ENCODE measurements around a stretch of chr6.

DNA sequence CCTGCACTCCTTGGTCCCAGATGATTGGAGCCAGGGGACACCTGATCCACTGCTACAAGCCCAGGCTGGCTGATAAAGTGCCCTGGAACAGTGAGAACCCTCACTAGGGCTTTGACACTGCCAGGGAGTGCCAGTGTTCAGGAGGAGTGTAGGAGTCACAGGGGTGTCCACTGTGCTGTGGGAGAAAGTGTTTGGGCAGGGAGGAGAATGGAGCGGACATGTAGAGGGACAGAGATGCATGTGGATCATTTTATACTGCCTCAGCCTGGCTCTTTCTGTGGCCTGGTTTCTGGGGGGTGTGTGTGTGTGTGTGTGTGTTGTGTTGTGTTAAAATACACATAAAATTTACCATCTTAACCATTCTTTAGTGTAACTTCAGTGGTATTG is 30.3 kb downstream of the GABRR1 start:
- PRO-cap = no peak

- PRO-cap = no peak
Observed at GRCh38 chr6:89298154-89298399, 17.0 kb downstream of the GABRR2 start.

DNA sequence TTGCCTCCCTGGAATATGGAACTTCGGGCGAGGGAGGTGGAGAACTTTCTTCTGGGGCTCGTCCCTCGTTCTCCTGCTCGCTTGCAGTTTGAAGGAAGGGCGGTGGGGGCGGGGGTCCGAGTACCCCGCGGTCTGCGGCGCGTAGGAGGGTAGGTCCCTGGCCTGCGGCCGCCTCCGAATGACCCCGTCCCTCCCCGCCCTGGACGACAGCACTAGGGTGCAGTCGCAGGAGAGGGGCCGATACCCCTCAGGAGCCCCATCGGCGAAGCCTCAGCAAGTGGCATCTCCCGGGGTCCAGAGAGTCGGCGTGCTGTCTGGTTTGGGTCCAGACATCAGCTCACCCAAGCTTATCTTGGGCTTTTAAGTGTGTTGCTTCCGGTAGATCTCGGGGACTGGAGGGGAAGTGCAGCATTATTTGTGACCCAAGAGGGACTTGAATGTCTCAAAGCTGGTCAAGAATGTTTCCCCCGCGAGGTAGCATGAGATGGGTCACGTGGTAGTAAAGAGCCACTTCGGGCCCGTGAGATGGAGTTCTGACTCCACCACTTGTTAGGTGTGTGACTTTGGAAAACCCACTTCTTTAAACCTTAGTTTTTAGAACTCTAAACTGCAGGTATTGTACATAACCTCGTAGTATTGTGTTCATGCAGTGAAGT is 785 bp downstream of the ANKRD6 start:
- PRO-cap = no peak

DNA sequence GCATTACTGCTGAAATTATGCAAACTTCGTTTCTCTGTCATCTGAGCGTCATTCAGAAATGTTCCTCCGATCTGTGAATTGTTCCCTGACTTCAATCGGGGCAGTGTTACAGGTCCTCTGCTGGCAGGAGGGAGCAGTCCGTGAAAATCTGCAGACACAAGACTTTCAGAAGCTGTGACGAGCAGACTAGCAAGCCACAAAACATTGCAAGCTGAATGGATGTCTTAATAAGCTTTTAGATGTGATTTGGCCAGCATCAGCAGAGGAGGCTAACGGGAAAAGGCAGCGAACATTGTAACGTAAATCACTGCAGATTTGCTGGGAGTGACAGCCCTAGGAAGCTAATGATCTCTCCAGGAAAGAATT is 76.1 kb downstream of the LYRM2 start:
- PRO-cap = no peak

- PRO-cap = no peak
Observed at GRCh38 chr6:89566695-89567487, 71.7 kb downstream of the LYRM2 start.

DNA sequence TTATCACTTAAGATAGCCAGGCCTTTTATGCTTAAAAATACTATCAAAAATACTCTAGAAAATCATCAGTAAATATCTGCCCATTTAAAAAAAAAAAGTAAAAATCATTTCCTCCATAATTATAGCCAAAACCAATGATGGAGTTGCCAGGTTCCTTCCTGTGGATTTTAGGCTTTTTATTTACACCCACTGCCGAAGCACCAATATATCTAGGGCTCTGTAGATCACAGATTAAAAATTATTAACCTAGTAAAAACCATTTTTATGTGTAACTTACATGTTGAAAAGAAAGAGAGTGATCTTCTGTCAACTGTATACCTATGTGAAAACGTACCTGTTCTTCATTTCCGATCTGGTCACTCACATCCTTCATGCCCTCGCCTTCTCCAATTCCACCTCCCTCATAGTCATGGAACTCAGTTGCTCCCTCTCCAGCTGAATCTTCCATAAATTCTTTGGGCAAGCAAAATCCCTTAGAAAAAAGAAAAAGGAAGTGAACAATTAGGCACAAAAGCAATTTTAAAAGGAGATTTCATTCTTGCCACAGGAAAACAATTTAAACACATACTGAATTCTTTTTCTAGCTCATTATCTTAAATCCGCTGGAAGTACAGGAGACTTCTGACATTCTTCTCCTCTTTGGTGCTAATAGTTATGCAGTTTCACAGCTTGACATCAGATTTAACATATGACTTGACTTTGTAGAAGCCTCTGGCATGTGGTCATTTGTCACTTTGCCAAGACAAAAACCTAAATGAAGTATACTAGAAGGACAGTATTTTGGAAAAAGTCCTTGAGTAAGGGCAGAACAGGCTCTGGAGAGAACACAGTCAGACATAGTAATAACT is 29.4 kb upstream of the LYRM2 start:
- PRO-cap = no peak

- PRO-cap = no peak
Observed at GRCh38 chr6:89680479-89680983, 42.0 kb upstream of the LYRM2 start.

DNA sequence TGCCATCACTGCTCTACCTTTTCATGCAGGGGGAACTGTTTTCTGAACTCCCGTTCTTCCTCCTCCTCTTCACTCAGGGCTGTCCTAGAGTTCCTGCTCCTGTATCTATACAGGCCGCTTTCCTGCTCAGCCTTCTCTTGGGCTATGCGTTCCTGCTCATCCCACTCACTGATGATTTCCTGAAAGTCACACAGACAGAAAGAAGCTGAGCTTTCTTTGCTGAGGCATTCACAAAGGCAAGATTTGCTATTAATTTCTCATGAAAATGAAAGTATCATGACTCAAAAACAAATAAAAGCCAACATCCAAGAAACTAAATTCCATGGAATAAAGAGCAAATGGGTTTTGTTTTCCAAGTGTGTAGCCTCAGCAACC is 52.1 kb upstream of the LYRM2 start:
- PRO-cap = no peak

- PRO-cap = no peak
Observed at GRCh38 chr6:89807676-89808563, 11.7 kb downstream of the MDN1 start.

DNA sequence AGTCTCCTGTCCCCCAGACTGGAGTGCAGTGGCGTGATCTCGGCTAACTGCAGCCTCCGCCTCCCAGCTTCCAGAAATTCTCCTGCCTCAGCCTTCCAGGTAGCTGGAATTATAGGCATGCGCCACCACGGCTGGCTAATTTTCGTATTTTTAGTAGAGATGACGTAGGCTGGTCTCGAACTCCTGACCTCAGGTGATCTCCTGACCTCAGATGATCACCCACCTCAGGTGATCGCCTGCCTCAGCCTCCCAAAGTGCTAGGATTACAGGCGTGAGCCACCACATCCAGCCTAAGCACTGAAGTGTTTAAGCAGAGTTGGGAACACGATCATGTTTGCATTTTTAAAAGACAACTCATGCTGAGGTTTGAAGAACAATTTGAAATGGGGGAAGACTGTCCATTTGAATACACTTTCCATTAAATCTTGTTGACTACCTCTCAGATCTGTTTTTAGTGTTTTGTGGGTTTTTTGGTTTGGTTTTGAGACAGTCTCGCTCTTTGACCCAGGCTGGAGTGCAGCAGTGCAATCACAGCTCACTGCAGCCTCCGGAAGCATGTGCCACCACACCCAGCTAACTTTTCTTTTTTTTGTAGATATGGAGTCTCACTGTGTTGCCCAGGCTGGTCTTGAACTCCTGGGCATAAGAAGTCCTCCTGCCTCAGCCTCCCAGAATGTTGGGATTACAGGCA is 15.4 kb upstream of the MDN1 start:
- PRO-cap = no peak

DNA sequence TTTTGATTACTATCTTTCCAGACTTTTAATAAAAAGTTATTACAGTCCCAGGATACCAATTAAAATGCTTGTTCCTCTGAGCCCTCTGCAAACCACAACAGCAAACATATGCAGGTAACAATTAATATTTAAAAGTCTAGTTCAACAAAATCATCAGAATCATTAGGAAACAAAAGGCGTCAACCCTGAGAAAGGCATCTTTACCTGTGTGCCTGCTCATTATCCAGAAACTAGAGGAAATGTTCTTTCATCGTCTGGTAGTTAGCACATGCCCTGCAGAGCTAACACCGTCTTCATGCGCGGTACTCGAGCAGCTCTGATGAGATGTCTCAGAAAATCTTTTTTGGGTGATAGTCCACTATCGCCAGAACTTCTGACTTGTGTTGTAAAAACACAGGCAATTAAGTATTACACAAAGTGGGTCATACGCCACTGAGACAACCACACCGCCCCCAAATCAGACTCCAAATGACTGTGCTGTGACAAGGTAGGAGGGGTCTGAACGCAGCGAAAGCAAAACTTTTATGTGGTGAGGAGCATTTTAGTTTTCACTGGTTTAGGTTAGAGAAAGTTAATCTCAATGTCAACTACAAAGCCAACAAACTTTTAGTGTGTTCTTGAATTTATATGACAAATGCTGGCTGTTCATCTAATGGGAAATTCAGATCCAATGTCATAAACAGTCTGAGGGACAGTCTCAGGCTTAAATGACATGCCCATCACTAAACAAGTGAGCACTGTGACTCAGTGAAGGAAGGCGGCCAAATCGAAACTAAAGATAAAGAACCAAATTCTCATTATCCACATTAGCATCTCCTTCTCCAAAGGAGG is 186.5 kb downstream of the GJA10 start:
- PRO-cap = no peak

- PRO-cap = no peak
Observed at GRCh38 chr6:90139042-90139652, 157.5 kb downstream of the BACH2 start.

- PRO-cap = unidirectional peak, minus-strand start at chr6:90183747
Observed at GRCh38 chr6:90183414-90183973, 113.1 kb downstream of the BACH2 start.

GRCh38 chr6:90297236-90297530 is 540 bp upstream of the BACH2 start:
- PRO-cap = no peak

GRCh38 chr6:90351191-90351745 is 54.6 kb upstream of the BACH2 start:
- PRO-cap = no peak

- PRO-cap = no peak
Observed at GRCh38 chr6:90368847-90369239, 72.2 kb upstream of the BACH2 start.

DNA sequence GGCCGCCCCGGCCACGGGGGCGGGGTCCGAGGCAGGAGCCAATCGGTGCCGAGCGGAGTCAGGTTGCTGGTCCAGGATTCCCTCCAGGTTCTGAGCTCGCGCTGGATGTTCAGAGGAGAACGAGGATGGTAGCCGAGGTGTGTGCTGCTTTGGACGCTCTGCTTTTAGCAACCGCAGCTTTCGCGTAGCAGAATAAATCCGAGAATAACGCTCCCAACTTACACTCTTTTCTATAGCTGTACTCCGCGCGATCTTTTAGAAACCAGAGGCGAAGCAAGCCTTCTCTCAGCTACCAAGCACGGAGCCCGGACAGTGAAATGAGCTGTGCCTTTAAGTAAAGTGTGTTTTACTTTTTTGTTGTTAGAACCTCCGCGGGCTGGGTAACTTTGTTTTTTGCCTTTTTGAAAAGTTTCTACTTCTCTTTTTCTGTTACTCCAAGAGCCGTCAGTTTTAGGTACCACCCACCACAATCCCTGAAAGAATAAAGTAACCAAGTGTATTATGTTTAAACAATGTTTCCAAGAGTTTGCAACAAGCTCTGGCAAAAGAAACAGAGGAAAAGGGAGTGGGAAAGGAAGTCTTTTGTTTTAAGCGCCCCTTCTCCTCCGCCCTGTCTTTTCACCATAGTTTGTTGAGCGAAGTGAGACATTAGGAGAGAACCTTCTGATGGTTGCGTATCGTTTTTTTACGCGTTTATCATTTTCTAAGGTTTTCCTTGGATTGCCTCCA is 515 bp upstream of the EPHA7 start:
- PRO-cap = bidirectional peak, plus-strand start at position 112 of the sequence, minus-strand start outside the sequence

DNA sequence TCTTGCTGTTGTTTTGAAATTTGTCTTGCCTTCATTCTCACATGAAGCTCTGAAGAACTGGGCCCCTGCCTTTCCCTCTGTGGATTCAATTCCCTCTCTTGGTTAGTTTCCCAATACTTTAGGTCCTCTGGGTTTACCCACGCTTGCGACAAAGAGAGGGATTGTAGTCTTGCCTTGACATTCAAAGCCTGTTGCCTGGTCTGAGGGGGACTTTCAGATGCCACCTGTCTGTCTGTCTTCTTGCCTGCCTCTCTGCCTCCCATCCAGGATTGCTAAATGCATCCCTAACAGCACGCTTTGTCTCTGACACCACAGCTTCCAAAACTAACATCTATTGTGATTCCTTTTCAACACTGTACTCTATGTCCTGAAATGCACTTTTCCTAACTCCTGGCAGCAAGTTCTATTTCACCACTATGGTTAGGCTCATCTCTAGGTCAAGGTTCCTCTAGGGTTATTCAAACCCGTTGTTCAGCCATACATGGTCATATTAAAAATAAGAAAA is 25.5 kb upstream of the MANEA start:
- PRO-cap = unidirectional peak, minus-strand start at position 271 of the sequence; unidirectional peak, minus-strand start at position 326 of the sequence

DNA sequence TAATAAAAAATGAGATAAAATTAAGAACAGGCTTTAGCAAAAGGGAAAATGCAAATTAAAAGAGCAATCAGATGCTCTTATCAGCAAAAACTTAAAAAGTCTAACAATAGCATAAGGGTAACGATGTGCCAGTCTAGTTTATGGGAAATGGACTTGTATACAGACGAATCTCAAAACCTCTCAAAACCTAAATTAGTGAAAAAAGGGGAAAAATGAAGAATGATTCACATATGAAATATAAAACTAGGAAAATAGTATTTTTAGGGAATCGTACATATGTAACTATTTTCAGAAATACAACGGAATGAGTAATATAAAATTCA is 1.1 kb upstream of the MANEA start:
- PRO-cap = no peak

- PRO-cap = no peak
Observed at GRCh38 chr6:96186675-96186944, 170.8 kb downstream of the FUT9 start.

All from left lobe of liver (tissue), 1 donor.